Right cardiac atrium (tissue), 1 donor: ENCODE data around the genes CRHR2 and PPP1R17.

- PRO-cap = no peak
These were observed 33.1 kb downstream of the WIPF3 start for GRCh38 chr7:29839311-29839851.

GRCh38 chr7:30155511-30155878, 20.7 kb downstream of the MTURN start:
- PRO-cap = no peak

DNA sequence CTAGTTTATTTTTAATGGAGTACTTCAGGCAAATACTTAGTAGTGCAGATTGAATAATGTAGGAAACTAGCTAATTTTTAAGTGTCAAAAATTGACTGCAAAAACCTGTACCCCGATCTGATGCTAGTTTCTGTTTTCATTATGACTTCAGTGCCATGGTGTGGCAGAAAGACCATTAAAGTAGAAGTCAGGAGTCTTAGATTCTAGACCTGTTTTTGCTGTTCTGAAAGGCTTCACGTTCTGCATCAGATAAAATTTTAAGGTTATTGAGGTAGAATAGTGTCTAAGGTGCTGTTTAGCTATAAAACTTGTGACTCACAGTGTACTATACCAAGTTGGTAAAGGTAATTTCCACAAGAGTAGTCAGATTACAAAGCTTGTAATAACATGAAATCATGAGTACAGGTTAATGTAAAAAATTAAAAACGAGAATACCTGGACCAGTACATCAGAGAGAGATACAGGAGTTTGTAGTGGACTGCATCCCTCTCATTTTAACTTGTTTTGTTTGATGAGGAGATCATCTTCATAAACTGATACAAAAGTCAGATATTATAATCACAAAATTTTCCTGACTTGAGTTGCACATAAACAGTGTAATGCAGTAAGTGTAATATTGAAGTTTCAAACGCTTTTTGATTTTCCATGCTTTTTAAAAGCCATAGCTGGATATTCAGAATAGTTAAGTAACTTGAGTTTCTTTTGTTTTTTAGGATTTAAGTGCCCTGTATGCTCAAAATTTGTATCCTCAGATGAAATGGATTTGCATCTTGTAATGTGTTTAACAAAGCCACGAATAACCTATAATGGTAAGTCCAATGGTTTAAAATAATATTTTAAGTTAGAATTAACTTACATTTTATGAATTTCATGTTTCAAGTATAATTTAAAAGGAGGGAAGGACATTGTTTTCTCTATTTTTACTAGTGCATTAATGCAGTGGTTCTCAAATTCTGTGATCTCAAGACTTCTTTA, 38.8 kb downstream of the ZNRF2 start:
- PRO-cap = no peak

- PRO-cap = no peak
These were observed 44.8 kb upstream of the GARS1 start for GRCh38 chr7:30549868-30550280.

DNA sequence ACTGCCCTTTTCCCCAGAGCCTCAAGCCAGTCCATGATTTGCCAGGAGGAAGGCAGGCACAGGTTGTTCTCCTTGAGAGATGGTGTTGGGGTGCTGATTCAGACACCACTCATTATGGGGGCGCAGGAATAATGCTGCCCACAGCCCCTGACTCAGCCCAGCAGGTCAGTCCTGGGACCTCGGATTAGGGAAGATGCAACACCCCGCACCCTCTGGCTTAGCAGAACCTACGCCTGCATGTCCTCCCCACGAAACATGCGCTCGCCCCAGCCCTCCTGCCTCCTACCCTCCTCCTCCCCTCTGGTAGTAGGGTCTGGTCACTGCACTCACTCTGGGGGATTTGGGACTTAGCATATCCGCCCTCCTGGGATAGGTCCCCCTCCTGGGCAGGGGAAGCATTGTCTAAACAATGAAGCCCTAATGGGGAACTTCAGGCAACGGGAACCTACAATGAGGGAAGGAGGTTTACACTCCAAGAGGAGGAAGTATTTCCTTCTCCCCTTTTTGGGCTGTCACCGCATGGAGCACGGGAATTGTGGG, 1.0 kb downstream of the CRHR2 start:
- PRO-cap = no peak

- PRO-cap = no peak
These were observed at the start of gene CRHR2 for GRCh38 chr7:30681949-30682906. TSS of gene CRHR2 (minus strand) at chr7:30682456.

DNA sequence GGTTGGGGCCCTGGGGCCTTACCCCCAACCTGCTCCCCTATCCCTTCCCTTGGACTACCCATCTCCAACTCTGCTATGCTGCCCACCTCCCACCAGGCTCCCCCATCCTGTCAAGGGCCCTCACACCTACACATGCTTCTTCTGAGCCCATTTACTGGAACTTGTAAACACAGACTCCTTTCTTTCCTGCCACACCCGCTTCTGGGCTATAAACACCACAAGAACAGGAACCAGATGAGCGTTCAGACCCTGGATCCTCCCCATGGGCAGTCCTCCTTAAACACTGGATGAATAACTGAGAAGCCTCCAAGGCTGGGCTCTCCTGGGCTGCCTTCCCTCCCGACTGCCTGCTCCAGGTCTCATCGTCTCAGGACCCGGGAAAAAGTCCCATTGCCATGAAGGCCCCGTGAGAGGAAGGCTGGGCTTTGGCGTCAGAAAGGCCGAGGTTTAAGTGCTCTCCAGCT, 15.5 kb upstream of the CRHR2 start:
- PRO-cap = no peak

- PRO-cap = no peak
These were observed 7.4 kb downstream of the MINDY4 start for GRCh38 chr7:30778536-30779099.

DNA sequence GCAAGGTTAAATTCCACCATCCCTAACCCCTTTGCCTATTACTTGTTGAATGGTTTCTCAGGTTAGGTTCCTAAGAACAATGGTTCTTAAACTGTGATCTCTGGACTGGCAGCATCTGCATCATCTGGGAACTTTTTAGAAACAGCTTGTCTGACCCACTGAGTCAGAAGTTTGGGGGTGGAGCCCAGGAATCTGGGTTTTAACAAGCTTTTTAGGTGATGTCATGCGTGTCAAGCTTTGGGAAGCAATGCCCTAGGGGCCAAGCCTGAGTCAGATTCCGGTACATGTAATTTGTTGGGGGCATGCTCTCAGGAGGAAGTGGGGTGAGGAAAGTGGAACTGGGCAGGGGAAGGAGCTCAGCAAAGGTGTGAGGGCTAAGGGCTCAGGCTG, 28.3 kb downstream of the MINDY4 start:
- PRO-cap = no peak

- PRO-cap = no peak
These were observed 52.1 kb upstream of the AQP1 start for GRCh38 chr7:30859653-30859852.

- PRO-cap = no peak
These were observed 41.6 kb upstream of the AQP1 start for GRCh38 chr7:30869917-30870680.

DNA sequence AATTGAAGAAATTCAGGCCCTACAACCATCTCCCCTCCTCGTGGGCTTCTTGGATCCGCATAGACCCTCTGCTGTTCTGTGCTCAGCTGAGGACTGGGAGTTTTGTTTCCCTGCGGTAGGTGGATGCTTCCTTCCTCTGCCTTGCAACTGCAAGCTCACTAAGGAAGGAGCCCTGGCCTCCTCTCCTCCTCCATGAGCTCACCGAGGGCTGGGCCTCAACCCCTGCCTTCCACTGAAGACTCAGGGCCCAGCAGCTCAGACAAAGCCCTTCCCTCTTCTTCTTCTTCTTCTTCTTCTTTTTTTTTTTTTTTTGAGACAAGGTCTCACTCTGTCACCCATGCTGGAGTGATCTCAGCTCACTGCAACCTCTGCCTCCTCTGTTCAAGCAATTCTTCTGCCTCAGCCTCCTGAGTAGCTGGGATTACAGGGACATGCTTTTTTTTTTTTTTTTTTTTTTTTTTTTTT, 34.2 kb upstream of the AQP1 start:
- PRO-cap = no peak

DNA sequence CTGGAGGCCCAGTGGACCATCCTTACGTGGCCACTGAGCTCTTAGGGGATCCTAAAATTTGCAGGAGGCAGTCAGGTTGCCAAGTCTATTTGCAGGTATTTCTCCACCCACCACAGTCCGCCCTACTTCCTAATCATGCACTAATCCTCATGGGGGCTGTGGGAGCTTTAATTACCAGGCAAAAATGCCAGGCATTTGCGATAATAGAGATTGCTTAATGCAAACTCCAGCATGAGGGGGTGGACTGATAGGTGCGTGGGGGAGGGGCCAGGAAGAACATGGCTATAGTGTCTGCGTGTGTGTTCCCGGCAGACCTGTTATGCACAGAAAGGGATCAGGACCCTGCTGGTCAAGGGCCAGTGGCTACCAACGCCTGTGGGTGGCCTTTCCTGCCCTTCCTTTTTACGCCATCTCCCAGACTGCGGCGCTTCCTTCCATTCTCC, 15.6 kb upstream of the AQP1 start:
- PRO-cap = no peak

GRCh38 chr7:30904900-30905489, 6.7 kb upstream of the AQP1 start:
- PRO-cap = no peak

- PRO-cap = no peak
These were observed 2.5 kb downstream of the AQP1 start for GRCh38 chr7:30914185-30914512.

DNA sequence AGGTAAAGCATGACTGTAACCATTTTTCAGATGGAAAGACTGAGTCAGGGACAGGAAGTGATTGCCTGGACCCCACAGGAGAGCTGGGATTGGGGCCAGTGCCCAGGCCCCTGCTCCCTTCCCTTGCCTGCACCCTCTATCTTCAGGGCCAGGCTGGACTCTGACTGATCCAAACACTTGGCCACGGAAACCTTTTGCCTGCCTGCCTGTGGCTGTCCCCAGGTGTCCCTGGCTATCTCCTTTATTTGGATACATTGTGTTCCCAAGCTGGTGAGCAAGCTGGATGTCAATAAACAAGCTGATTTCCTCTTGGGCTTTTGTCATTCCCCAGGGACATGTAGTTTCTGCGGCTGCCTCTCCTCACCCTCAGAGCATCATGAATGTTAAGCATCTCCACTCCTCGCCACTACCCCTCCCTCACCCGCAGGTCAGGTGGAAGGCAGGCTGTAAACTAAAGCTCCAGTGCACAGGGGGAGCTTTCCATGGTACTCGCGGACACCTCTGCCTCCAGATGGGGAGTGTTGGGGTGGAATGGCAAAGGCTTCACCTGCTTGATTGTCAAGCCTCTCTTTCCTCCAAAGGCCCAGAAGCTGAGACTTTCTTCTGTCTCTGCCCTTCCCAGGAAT, 6.9 kb downstream of the GHRHR start:
- PRO-cap = no peak

DNA sequence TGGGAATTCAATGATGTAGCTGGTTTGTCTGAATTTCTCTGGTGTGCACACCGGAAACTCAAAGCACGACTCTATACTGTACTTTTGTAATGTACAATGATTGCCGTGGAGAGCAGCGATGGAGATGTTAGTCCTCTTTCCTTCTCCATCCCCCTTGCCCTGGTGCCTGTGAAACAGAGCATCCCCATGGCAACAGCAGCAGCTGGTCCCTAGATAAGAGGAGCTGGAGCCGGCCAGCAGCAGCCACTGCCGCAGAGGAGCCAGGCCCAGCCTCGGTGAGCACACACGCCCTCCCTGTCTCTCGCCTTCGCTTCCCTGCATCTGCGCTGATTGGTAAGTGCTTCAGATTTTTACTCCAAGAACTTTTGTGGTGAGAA, at the start of gene PPP1R17:
TSS of gene PPP1R17 (plus strand) at position 242 of the 377 bp plus-strand sequence.
- PRO-cap = no peak

DNA sequence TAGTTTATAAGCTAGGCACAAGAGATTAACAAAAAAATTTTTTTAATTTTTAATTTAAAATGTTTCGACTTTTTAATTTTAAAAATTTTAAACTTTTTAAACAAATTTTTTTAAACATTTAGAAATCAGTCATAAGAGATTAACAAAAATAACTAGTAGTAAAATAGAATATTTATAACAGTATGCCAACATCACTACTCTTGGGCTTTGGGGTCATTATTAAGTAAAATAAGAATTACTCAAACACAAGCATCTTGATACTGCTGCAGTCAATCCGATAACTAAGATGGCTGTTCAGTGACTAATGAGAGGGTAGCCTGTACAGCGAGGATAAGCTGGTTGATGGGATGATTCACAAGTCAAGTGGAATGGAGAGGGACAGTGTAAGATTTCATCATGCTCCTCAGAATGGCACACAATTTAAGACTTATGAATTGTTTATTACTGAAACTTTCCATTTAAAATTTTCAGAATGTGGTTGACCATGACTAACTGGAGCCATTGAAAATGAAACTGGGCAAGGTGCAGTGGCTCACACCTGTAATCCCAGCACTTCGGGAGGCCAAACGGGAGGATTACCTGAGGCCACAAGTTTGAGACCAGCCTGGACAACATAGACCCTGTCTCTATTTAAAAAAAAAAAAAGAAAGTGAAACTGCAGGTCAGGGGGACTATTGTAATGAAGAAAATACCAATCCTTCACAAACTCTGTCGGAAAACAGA, 11.0 kb downstream of the AVL9 start:
- PRO-cap = no peak

GRCh38 chr7:32670045-32670491, 174.8 kb downstream of the AVL9 start:
- PRO-cap = no peak

DNA sequence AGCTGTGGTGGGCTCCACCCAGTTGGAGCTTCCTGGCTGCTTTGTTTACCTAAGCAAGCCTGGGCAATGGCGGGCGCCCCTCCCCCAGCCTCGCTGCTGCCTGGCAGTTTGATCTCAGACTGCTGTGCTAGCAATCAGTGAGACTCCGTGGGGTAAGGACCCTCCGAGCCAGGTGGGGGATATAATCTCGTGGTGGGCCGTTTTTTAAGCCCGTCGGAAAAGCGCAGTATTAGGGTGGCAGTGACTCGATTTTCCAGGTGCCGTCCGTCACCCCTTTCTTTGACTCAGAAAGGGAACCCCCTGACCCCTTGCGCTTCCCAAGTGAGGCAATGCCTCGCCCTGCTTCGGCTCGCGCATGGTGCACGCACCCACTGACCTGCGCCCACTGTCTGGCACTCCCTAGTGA, 192.9 kb downstream of the AVL9 start:
- PRO-cap = no peak